Calu3 (cell line): Measurements from ENCODE around the genes ELP6, MAP4, CDC25A and TMEM89.

- PRO-cap: no peak
These were observed 16.4 kb downstream of the CCDC12 start for GRCh38 chr3:46959804-46960872.

GRCh38 chr3:46987668-46988536 is 8.4 kb downstream of the NBEAL2 start:
- PRO-cap: no peak

GRCh38 chr3:47123271-47123635 is 40.7 kb downstream of the SETD2 start:
- PRO-cap: no peak

- PRO-cap: no peak
These were observed 28.0 kb downstream of the SETD2 start for GRCh38 chr3:47135685-47136536.

- PRO-cap: no peak
These were observed 44.3 kb upstream of the PTPN23 start for GRCh38 chr3:47336474-47337060.

DNA sequence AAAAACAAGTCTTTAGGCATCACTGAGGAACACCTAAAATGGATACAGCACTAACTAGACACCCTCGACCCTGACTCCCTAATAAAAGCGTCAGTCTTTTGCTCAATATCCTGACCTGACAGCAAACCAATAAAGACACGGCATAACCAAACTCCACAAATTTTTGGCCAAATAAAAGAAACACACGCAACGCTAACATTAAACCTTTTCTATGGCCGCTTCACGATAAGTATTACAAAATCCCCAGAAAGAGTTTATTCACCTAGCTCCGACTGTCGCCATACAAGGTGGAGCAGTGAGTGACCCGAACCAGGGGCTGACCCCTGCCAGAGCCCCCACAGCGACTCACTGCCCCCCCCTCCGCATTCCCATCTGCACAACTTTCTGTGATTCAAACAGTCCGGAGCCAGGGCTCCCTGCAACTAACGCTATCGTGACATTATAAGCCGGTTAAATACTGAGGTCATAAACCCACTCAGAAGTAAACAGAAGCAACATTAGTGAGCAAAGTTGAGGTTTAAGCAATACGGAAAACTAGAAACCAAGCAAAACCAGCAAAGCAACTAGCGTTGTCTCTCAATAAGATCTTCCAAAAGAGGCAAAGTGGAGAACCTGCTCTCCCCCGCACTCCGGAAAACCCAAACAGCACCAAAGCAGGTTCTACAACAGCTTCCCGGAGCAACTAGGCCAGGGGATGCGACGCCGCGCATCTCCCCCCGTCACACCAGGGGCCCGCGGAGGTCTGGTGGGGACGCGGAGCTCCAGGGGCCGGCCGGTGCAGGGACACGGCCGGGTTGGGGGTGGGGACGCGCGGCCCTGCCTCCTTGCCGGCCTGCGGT is 711 bp downstream of the SCAP start:
- PRO-cap: no peak

DNA sequence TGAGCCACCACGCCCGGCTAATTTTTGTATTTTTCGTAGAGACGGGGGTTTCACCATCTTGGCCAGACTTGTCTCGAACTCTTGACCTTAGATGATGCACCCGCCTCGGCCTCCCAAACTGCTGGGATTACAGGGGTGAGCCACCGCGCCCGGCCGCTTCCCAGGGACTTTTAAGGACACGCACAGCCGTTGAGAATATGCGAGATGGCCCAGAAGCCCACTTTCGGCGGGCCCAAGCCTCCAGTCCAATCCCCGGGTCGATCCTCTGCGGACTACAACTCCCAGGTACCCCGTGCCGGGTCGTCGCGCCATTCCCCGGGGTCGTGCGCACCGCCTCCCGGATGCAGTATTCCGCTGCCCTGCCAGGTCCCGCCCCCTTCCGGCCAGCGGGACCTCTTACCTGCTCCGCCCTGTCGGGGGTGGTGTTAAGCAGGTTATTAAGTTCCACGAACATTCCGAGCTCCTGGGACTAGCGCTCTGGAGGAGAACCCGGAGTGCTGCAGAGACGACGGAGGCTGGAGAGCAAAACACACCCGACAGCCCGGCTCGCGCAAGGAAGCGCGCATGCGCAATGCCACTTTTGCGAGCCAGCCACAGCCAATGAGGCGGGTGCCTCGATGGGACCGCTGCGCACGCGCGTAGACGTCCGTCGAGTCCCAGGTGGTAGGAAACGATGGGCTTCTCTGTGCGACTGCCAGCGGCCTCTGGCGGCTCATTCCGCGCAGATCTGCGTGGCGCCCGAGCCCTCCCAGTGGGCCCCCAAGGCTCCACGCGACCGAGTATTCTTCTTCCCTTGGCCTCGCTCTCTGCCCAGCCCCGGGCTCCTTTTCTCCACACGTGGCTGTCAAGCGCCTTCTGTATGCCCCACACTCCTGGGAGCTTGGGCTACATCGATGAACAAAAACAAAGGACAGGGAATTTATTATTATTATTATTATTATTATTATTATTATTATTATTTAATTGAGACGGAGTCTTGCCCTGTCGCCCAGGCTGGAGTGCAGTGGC is at the start of gene ELP6:
TSS of gene ELP6 (minus strand) at position 576 of the 1,008 bp plus-strand sequence.
- PRO-cap: bidirectional peak, plus-strand start at position 666 of the sequence, minus-strand start at position 573 of the sequence

DNA sequence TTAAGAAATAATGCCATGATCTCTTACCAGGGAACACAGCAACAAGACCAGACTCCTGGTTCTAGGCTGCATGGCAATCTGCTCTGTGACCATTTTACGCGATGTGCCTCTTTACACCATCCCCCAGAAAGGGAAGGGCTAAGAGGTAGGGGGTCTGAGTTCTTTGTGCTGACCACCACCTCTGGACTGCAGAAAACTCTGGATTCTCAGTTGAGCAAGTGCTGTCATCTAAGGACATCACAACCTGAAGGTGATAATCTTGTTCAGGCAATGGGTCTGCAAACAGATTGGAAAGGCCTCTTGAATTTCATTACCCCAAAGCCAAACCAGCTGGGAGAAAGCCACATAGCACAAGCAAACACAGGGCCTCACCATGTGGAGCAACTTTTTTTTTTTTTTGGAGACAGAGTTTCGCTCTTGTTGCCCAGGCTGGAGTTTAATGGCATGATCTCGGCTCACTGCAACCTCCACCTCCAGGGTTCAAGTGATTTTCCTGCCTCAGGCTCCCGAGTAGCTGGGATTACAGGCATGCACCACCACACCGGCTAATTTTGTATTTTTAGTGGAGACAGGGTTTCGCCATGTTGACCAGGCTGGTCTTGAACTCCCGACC is 3.9 kb upstream of the CSPG5 start:
- PRO-cap: no peak

GRCh38 chr3:47662234-47662710 is 83.6 kb upstream of the CSPG5 start:
- PRO-cap: no peak

- PRO-cap: no peak
These were observed 49.7 kb downstream of the DHX30 start for GRCh38 chr3:47852558-47853036.

- PRO-cap: no peak
These were observed at the start of gene MAP4 for GRCh38 chr3:48015601-48016971. MAP4 (minus strand) TSS chr3:48016416.

GRCh38 chr3:48038992-48039620 is 22.9 kb upstream of the MAP4 start:
- PRO-cap: no peak

GRCh38 chr3:48187856-48188466 is at the start of gene CDC25A:
CDC25A (minus strand) TSS chr3:48188417.
- PRO-cap: bidirectional peak, plus-strand start at chr3:48188064, minus-strand start at chr3:48187984; bidirectional peak, plus-strand start at chr3:48188218, minus-strand start at chr3:48188224; bidirectional peak, plus-strand start at chr3:48188657, minus-strand start at chr3:48188406

DNA sequence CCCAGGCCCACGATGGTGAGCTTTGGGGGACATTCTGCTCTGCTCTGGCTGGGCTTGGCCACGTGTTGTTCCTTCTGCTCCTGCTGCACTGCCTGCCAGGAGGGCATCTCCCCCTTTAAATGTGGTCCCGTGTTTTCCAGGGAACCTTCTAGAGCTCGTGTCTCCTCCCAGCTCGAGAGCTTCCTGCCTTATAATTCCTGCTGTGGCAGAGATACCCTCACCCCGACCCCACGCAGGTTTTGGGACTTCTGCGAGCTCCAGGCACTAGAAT is 338 bp downstream of the CAMP start:
- PRO-cap: no peak

GRCh38 chr3:48367089-48367510 is 4.9 kb upstream of the FBXW12 start:
- PRO-cap: no peak

- PRO-cap: no peak
These were observed 7.1 kb downstream of the PLXNB1 start for GRCh38 chr3:48422663-48423299.

DNA sequence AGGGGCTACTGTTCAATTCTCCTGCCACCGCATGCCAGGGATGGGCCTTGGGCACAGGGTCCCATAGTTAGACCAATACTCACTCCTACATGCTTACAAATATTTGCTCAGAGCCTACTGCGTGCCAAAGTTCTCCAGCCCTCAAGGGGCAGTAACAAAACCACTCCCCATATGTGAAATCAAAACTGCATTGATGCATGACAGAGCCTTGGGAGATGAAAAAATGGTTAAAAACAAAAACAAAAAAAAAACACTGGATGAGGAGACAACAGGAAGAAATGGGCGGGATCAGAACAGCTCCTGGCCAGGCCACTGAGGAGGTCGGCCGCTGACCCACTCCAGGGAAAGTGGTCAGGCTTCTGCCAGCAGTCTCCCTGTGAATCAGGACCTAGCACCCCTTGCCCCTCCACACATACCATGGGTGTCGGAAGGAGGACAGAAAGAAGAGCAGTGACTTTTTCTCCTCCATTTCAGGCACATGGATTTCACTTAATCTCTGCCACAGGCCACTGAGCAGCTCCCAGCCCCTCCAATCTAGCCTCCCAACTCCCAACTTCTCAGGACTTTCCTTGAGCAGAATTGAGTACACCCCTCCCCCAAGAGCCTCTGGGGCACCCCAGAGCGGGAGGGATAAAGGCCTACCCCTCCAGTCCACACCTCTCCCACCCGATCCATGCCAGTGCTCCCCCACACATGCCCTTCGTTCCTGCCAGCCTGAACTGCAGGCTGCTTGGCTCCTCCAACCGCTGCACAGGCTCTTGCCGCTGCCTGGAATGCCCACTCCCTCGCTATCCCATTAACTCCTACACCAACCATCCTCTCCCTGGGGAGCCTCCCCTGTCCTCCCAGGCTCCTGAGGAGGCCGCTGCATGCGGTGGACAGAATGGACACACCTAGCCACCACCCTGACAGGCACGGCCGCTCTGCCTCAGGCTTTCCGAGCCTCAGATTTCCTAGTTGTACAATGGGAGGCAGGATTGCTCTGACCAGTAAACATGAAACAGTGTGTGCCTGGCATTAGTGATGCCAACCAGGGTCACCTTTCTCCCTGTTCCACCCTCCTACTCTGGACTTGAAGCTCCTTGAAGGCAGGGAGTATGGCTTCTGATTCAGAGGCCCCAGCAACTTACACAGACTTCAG is 2.6 kb downstream of the PLXNB1 start:
- PRO-cap: no peak

DNA sequence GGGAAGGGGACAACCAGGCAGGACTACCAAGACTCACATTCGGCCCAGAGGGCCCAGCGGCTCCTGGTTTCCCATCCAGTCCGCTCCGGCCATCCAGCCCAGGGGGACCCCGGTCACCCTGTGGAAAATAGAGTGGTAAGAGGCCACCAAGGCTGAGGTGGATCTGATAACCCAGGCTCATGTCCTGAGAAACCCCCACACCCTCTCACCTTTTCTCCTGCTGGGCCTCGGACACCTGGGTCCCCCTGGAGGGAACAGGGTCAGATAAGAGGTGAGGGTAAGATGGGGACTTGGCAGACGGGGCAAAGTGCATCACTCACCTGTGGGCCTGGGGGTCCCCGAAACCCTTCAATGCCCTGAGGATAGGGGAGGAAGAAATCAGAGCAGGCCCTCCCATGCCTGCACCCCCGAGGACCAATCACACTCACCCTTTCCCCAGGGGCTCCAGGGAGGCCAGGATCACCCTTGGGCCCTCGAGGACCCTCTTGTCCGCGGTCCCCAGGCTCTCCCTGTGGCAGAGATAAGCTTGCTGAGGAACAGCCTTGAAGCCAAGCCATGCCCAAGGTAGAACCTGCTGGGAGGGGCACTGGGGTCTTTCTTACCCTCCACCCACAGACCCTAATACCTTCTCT is 15.7 kb upstream of the UCN2 start:
- PRO-cap: no peak

GRCh38 chr3:48621500-48622068 is at the start of gene TMEM89:
TMEM89 (minus strand) TSS chr3:48621769.
- PRO-cap: no peak

- PRO-cap: no peak
These were observed 827 bp upstream of the NCKIPSD start for GRCh38 chr3:48686495-48686989.